Umbilical cord (tissue), 2 donors: ENCODE results near the gene PLXNA1.

- RAMPAGE, long total RNA: no peak
These were observed 7.0 kb upstream of the HEG1 start for GRCh38 chr3:125062731-125063199.

GRCh38 chr3:125161571-125162319, 50.8 kb downstream of the SLC12A8 start:
- RAMPAGE, long total RNA: no peak

GRCh38 chr3:125245707-125246353, 33.3 kb upstream of the SLC12A8 start:
- RAMPAGE, long total RNA: no peak

DNA sequence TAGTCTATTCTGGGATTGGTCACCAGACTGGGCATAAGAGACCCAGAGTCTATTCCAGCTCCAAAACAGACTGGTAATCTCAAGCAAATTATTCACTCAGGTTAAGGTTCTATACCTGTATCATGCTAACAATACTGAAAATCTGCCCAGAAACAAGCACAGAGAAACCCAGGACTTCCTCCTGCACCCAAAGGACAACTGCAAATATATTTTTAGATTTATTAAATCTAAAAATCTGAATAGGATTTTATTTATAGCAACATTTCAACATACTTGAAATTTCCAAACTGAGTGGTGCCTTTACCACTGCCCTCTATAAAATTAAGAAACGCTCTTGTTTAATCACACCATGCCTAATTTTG, 18.9 kb downstream of the ZNF148 start:
- RAMPAGE, long total RNA: no peak

DNA sequence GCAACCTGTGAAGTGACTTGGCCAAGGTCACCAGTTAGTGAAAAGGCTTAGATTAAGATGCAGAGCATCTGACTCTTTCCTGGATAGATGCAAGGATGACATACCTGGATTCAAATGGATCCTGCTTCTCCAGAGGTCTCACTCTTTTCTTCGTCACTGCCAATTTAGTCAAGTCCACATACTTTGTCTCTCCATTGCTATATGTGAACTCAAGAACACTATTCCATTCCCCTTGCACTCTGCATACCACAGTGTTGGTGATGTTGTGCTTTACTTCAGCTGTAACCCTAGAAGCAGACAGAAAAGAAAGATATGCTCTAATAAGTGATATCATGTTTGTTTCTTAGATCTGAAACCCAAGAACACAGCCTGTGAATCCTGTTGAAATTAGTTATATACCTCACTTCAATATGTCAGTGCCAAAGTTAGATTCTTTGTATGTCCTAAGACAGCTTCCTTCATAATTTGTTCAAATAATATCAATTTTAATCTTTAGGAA, 18.4 kb upstream of the SNX4 start:
- RAMPAGE, long total RNA: no peak

GRCh38 chr3:125594047-125594552, 1.2 kb downstream of the OSBPL11 start:
- RAMPAGE, long total RNA: no peak

DNA sequence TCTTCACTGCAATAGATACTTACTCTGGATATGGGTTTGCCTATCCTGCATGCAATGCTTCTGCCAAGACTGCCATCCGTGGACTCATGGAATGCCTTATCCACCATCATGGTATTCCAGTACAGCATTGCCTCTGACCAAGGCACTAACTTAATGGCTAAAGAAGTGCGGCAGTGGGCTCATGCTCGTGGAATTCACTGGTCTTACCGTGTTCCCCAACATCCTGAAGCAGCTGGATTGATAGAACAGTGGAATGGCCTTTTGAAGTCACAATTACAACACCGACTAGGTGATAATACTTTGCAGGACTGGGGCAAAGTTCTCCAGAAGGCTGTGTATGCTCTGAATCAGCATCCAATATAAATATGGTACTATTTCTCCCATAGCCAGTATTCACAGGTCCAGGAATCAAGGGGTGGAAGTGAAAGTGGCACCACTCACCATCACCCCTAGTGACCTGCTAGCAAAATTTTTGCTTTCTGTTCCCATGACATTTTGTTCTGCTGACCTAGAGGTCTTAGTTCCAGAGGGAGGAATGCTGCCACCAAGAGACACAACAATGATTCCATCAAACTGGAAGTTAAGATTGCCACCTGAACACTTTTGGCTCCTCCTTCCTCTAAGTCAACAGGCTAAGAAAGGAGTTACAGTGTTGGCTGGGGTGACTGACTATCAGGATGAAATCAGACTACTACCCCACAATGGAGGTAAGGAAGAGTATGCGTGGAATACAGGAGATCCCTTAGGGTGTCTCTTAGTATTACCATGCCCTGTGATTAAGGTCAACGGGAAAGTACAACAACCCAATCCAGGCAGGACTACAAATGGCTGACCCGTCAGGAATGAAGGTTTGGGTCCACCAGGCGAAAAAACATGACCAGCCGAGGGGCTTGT, 22.4 kb upstream of the OSBPL11 start:
- RAMPAGE, long total RNA: no peak

GRCh38 chr3:125865844-125866513, 103.0 kb upstream of the ROPN1B start:
- RAMPAGE, long total RNA: no peak

GRCh38 chr3:125936335-125936582, 32.7 kb upstream of the ROPN1B start:
- RAMPAGE, long total RNA: no peak

DNA sequence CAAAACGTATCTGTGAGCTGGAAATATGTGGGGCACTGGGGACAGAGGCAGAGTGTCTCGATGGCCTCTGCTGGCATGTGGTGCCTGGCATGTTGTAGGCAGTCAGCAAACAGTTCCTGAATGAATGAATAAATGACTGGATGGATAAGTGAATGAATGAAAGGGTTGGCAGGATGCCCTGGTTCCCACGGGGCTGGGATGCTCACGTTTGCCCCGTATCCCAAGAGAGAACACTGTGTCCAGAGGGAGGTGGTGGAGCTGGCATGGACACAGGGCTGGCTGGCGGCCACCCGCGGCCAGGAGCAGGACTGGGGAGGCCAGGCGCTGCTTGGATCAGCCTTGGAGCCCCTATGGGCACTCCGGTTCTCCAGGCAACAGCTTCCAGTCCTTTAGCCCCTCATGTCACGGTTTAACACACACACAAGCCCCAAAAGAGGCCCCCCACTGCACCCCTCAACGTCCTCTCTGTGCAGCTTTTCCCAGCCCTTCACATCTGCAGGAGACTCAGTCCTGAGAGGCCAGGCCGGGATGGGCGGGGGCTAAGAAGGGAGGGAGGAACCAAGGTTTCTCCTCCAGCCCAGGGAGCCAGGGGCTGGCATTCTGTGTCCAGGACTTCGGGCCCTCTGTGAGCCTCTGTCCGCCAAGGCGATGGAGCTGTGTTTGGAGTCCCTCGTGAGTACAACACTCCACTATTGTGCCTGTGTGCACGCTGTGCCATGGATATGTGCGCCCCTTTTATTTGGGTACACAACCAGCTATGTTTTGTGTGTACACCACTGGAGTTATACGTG, 86.0 kb upstream of the ALDH1L1 start:
- RAMPAGE, long total RNA: no peak

DNA sequence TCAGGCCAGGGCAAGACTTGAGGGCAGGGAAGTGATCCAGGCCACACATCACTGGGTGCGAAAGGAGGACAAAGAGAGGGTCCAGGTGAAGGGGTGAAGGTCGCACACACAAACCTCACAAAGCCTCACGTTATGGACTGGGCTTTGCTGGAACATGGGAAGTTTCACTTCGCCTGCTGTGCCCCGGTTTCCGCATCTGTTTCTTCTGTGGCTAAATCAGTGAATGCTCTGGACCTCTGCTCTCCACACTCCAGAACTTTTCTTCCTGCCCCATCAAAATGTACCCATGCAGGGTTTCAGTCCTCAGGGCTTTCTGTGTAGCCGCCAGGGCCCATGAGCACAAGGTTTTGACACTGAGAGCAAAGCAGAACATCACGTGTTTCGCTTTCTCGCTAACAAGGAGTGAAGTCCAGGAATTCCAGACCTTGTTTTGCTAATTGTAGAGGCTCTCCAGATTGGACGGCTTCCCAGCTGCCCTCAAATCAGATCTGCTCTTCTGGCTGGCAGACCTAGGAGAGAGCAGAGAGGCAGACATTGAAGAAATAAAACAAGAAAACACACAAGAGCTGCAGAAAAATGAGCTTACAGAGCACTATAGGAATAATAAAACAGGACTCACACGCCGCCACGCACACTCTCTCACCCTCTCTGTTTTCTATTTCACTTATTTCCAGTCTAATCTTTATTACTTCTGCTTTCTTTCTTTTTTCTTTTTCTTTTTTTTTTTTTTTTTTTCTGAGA, 56.1 kb downstream of the KLF15 start:
- RAMPAGE, long total RNA: no peak

DNA sequence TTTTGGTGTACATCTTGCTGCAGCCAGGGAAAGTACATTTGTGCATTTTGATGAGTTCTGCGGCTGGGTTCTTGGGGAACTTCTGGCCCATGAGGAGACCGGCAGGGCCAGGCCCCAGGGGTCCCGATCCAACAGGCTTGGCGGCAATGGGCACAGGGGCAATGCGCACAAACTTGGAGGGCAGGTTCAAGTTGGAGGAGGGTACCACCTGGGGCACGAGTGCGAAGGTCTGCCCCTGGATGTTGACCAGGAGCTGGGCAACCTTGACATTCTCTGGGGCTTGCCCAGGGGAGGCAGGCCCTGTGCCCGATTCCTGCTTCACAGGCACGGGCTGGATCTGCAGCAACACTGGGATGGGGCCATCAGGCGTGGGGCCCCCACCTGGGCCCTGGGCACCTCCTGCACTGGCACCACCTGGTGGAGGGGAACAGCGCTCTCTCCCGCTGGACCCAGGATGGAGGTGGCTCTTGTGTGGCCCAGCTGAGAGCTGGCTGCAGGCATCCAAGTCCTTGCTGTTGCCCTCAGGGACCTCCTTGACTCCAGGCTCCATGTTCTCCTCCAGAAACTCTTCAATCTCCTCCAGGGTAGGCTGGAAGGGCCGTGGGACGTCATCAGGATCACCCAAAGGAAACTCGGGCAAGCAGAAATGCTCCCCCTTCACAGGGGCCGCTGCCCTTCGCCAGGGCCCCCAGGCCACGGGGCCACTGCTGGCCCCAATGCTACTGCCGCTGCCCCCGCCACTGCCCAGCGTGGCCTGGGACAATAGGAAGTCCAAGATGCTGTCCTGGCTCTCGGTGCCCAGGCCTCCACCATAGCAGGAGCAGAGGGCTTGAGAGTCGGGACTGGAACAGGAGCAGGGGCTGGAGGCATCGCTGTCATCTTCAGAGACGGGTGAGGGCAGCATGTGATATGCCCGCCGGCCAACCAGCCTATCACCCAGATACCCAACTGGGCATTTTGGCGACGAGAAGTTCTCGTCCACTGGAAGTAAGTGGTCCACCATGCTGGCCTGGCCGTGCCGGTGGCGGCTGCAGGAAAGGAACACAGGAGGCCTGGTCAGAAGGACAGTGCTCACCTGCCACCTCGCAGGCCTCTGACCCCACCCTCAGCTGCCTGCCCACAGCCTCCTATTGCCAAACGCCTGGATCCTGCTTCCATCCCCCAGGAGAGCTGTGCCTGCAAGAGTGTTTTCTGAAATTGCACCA, 4.9 kb downstream of the KLF15 start:
- RAMPAGE, long total RNA: no peak

DNA sequence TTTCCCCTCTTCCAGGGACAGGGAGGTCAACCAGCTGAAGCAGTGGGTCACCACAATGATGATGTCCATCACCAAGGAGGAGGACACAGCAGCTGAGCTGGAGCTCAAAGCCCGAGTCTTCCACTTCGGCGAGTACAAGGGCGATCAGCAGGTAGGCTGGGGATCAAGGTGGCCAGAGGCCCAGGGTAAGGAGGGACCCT, 38.2 kb downstream of the CFAP100 start:
- RAMPAGE, long total RNA: no peak

- RAMPAGE, long total RNA: no peak
These were observed 16.4 kb downstream of the ZXDC start for GRCh38 chr3:126459030-126459874.

DNA sequence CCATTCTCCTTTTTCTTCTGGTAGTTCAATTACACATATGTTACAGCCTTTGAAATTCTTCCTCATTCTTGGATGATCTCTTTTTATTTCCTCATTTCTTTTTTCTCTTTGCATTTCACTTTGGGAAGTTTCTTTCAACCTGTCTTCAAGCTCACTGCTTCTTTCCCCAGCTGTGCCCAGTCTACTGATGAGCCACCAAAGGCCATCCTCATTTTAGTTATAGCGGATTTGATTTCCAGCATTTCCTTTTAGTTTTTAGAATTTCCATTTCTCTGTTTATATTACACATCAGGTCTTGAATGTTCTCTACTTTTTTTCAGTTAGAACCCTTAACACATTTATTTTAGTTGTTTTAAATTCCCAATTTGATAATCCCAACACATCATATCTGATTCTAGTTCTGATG, 42.6 kb upstream of the C3orf22 start:
- RAMPAGE, long total RNA: no peak

- RAMPAGE, long total RNA: no peak
These were observed 132.2 kb upstream of the PLXNA1 start for GRCh38 chr3:126850564-126851274.

DNA sequence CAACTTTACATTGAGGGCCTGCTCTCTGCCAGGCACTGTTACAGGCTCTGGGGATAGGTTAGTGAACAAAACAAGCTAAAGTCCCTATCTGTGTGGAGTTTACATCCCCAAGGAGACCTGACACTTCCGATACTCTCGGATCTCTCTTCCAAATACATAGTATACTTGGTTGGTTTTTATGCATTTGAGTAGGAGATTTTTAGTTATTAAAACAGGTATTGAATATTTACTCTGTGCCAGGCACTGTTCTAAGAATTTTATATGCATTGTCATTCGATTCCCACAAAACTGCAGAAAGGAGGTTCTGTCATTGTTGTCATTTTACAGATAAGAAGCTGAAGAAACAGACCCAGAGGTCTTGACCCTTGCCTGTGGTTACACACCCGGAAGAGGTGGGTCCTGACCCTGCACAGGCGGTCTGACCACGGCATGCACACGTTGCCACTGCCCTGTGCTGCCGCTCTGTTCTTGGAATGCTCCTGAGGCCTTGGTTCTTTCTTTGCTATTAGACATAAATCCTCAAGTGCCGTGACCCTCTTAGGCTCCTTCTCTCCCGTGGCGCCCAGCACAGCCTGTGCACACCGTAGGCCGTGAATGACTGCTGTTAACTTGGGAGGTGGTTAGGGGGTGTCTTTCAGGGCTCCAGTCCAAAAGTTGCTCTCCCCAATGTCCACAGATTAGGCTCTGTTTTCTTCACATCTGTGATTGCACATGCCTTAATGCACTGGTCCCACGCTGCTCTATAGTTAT, 74.2 kb upstream of the PLXNA1 start:
- RAMPAGE, long total RNA: no peak

GRCh38 chr3:126961192-126961546, 21.7 kb upstream of the PLXNA1 start:
- RAMPAGE, long total RNA: no peak

DNA sequence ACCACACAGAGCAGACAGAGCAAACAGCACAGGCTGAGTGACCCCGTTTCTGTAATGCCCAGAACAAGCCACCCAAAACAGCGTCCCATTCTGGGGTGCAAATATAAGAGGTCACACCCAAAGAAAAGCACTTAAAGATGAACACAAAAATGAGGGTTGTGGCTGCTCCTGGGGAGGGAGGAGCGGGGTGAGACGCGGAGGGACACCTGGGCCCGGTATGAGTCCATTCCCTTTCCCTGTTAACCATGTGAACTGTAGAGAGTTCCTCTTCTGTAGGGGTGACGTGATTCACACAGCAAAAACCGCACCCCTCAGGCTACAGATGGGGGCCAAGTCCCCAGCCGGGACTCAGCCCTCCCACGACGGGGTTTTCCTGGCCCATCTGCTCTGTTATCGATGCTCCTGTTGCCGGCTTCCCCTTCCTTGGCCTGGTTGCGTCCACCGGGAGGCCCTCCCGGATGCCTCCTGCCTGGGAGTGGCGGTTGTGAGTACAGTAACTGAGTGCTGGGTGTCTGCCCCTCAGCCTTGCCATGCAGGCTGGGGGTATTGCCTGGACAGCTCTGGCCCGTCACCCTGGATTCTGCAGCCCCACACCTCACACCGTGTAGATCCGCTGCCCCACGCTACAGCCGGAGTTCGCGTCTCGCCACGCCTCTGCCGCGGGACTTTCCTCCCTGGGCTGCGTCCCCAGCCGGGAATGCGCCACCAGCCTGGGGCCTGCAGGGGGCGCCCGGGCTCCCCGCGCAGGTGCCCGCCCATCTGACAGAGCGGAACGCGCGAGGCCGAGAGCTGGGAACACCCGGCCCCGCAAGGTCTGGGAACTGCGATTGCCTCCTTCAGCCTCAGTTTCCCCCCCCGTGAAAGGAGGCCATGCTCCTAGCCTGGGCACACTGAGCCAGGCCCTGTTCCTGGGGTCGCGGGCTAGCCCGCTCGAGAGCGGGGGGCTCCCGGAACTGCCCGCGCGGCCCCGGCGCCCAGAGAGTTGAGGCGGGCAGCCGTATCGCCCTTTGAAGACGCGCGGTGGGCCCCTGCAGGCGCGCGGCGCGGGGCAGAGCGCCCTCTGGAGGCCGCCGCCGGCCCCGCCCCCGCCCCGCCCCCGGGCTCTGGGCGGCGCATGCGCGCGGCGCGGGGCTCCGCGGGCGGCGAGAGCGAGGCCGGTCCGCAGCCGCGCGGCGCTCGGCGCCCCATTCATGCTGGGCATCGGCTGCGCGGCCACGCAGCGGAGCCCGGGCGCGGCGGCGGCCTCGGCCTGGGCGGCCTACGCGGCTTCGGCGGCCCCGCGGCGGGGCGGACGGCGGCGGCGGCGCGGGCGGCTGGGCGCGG, at the start of gene PLXNA1:
Gene PLXNA1, plus strand, starts transcription at position 1,187 of the 1,323 bp plus-strand sequence.
- RAMPAGE, long total RNA: no peak

DNA sequence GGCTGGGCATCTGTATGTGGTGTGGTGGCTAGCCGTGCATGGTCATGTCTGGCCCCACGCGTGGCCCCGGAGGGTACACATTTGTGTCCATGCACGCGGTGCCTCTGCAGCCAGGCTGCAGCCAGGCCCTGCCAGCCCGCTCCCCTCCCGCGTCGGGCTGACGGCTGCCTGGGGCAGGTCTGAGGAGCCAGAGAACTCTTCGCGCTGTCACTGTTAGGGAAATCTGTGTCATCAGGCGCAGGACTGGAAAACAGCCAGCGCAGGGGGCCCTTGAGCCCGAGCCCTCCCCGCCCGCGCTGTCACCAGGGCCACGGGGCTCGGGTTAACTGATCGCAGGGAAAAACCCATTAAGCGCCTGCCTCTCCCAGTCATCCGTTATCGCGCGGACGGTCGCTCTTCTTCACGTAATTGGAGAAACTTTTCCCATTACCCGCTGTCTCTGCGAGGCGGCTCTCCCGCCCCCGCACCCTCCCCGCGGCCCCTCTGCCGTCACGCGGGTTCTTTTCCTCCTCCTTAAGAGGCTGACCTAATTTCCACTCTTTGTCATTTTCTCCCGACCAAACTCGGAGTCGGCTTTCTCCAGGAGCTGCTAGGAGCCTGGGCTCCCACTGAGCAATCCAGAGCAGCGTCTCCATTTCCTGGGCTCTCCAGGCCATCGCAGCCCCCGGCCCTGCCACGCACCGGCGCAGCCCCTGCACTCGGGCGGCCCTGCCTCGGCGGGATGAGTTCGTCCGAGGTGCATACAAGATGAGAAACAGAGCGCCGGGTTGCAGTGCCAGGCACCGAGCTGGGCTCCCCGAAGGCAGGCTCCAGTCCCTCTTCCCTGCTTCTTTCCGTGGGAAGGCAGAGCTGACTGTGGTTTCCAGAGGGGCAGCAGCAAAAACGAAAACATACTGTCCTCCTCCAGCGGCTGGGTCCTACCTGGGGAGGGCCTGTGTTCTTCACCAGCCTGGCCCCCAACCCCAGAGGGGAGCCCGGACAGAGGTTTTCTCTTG, 57.4 kb upstream of the PRR23E start:
- RAMPAGE, long total RNA: no peak